Skeletal muscle tissue (tissue), 7 donors: ENCODE measurements around the genes CFAP52 and GAS7.

GRCh38 chr17:8670510-8671000, 40.0 kb upstream of the MYH10 start:
- PRO-cap, 3 experiments: no peak in any of the 3 experiments
- RAMPAGE, long total RNA: no peak
- RRBS, 2 experiments: no CpG with 5 or more reads among the region's 8 CpGs

GRCh38 chr17:8807071-8807724, 8.0 kb upstream of the MFSD6L start:
- PRO-cap, 3 experiments: no peak in any of the 3 experiments
- RAMPAGE, long total RNA: no peak
- RRBS, 2 experiments: 33 to 67% methylated on average over 1 of the region's 5 CpGs

DNA sequence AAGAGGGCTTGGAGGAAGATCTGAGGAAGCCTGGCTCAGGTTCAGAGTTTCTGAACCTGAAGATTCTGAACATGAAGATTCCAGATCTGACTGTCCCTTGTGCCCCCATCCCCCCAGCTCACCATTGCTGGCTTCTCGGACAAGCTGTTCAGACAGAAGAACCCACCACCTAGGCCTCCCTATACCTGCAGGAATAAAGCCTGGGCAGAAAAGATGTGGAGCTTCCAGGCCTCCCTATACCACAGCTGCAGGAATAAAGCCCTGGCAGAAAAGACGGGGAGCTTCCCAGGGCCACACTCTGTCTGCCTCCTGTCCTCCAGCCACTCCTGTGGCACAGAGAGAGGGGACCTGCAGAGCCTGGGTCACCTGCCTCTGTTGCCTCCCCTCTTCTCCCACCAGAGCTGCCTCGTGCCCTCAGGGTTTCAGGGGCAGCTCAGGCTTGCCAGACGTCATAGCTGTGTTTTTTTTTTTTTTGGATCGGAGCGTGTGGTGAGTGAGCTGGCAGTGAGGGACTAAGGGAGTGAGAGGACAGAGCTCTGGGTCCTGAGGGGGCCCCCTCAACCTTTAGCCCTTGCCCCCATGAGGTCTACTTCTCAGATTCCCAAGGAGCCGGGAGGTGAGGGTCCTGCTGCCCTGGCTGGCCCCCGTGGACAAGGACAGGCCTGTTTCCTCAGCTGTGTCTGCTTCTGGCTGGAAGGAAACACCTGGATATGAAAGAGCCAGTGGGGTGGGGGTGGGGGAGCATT, 2.2 kb downstream of the PIK3R6 start:
- PRO-cap, 3 experiments: no peak in any of the 3 experiments
- RAMPAGE, long total RNA: no peak
- RRBS, 2 experiments: no CpG with 5 or more reads among the region's 8 CpGs

- PRO-cap, 3 experiments: no peak in any of the 3 experiments
- RAMPAGE, long total RNA: no peak
- RRBS, 2 experiments: 23 to 32% methylated on average over 2 of the region's 7 CpGs
Observed at GRCh38 chr17:8874215-8874560, 6.7 kb upstream of the PIK3R6 start.

- PRO-cap, 3 experiments: no peak in any of the 3 experiments
- RAMPAGE, long total RNA: no peak
- RRBS, 2 experiments: no CpG with 5 or more reads among the region's 5 CpGs
Observed at GRCh38 chr17:8942039-8942633, 23.4 kb downstream of the PIK3R5 start.

DNA sequence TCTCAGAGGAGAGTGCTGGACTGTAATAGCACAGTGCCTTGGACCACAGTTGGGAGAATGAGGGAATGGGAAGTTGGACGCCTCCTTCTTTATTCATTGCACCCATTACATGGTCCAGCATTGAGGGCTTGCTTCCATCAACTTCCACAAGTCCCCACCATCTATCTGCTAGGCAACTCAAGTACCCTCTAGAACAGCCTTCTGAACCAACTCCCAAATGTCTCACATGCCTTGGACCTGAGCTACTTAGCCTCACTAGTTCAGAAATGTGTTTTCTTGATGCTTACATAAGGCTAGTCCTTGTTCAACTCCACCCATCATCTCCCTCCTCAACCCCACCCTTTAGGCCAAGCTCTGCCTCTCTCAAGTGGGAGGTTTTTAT, 12.5 kb downstream of the PIK3R5 start:
- PRO-cap, 3 experiments: no peak in any of the 3 experiments
- RAMPAGE, long total RNA: no peak
- RRBS, 2 experiments: no CpG with 5 or more reads among the region's 1 CpG

DNA sequence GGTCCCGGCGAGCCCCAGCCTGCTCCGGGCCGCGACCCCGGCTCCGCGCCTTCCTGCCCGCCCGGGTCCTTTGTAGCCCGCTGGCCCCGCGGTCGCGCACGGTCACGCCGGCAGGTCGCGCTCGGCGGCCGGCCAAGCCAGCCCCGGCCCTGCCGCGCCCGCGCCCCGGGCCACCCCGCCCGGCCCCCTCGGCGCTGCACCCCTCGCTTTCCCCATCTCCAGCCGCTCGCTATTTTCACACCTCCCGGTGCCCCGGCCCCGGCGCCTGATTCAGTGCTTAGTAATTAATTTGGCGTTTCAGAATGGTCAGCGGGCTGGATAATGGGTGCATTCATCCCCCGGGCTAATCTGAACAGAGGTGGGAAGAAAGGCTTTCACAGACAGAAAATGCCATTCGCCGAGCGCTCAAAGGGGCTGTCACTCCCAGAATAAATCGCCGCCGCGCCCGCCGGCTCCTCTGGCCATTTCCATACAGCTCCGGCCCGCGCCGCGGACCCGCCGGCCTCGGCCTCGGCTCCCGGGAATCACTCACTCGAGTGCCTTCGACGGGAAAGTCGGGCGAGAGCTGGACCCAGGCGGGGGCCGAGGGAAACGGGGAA, 17.8 kb upstream of the NTN1 start:
- PRO-cap, 3 experiments: no peak in any of the 3 experiments
- RAMPAGE, long total RNA: no peak
- RRBS, 2 experiments: 2 to 3% methylated on average over 28 of the region's 70 CpGs

DNA sequence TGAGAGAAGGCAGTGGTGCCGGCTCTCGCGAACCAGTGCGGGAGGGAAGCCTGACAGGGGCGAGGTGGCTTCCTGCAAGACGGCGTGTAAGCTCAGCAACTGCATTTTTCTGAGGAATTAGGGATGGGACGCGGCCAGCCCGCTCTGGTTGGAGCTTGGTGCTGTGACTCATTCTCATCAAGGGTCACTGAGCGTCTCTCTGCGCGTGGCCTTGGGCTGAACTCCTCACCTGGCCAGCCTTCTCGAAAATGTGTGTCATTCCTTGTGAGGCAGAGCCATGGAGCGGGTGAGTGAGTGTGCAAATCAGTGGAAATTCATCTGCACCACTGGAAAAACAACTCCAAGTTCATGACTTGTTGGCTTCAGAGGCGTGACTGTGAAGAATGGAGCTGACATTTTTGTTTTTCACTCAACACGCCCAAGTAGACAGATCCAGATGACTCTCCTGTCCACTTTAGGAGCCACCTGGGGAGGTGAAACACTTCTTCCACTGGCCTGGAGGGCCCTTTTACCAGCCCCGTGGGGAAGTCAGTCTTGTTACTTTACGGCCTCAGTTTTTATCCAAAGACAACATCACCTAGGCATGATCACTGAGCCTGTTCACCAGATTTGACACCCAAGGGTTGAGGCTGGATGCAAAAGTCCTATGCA, 53.0 kb downstream of the NTN1 start:
- PRO-cap, 3 experiments: peak in 2 of 3 experiments; most common minus-strand start position 81 of the sequence (in 1)
- RAMPAGE, long total RNA: no peak
- RRBS, 2 experiments: no CpG with 5 or more reads among the region's 19 CpGs

DNA sequence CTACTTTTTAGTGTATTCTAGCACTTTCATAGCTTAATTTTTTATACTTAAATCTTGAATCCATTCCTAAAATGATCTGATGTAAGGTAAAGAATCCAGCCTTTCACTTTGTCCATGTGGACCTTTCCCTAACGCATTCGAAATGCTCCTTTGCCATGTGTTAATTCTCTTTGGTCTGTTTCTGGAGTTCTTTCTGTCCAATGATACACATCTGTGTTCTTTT, 74.0 kb downstream of the NTN1 start:
- PRO-cap, 3 experiments: no peak in any of the 3 experiments
- RAMPAGE, long total RNA: no peak
- RRBS, 2 experiments: no CpG with 5 or more reads among the region's 2 CpGs

DNA sequence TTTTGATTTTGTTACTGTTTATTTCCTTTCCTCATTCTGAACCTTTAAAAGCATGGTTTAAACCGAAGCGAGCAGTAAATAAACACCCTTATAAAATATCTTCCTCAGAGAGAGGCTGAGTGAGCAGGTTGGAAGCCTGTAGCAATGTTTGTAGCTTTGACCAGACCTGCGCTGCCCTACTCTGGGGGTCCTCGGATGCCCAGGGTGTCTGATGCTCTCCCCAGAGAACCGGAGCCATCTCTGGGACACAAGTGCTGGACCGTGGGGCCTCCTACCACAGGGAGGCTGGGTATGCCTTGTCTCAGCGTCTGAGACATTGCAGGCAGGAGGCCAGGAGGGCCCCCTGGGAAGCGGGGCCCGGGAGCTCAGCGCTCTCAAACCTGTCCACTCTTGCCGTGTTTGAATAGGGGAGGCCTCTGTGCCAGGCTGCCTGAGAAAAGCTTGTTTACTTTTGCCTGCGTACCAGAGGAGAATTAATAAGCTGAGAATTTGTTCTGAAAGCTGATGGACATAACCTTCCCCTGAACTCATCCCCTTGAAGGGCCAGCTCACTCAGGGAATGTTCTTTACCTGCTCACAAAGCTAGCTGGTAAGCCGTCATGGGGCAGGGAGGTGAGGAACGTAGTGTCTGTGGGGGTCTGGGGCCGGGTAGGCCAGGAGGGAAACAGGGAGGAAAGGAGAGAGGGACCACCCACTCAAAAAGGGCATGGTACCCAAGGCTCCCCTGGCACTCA, 163.8 kb downstream of the NTN1 start:
- PRO-cap, 3 experiments: no peak in any of the 3 experiments
- RAMPAGE, long total RNA: no peak
- RRBS, 2 experiments: 80 to 86% methylated on average over 1 to 4 of the region's 15 CpGs

DNA sequence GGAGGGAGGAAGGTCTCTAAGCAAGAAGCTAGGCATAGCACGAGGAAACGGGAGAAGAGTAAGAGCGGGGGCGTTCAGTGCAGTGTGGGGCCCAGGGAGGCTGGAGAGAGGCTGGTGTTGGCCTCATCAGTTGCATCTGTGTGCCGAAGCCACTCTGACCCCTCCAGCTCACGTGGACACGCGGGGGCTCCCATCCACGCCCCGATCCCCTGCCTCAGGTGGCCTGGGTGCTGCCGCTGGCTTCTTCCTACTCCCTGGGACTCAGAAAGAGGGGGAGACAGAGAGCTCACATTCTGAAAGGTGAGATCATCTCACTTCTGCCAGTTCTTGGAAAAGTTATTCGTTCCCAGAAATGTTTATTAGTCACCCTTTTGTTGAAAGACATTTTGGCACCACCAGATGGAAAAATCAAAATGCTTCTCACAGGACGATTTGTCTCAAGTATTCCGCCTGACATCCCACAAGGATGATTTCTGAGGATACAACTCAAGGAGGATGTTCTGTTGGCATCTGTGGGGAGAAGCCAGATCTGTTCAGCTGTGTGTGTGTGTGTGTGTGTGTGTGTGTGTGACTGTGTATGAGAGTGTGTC, 207.1 kb downstream of the NTN1 start:
- PRO-cap, 3 experiments: peak in 1 of 3 experiments; most common minus-strand start position 263 of the sequence (in 1)
- RAMPAGE, long total RNA: no peak
- RRBS, 2 experiments: no CpG with 5 or more reads among the region's 14 CpGs

DNA sequence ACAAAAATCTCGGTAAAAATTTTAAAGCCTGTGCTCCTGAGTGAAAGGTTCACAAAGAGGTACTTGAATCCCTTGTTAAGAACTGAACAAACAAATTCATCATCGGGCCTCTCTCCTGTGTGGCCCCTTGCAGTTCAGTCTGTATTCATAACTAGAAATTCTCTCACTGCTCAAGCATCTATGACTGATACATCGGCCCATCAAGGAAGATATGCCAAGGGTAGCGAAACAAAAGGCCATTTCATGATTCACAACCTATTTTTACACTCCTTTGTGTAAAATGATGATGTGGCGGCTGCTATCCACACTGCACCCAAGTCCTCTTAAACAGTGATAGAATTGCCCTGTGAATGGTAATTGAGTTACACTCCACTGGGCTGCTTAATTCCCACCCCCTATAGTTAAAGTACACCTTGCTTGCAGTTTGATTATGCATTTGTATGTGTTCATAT, 204.6 kb downstream of the STX8 start:
- PRO-cap, 3 experiments: peak in 1 of 3 experiments; most common minus-strand start position 153 of the sequence (in 1)
- RAMPAGE, long total RNA: no peak
- RRBS, 2 experiments: no CpG with 5 or more reads among the region's 5 CpGs

DNA sequence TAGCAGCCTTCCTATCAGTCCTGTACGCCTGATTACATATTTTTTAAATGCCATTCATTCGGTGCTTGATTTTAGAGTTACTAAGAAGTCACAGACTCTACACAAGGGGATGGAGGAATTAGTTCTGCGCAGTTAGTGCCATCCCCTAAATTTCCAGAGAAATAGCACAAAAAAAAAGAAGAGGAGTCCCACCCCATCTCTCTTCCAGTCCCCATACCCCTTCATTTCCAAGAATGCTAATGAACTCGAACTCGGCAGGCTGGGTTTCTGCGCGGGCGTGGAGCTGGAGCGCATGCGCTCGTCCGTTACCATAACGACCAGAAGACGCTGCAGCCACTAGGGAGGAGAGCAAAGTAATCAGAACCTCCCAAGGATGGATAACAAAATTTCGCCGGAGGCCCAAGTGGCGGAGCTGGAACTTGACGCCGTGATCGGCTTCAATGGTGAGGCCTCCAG, at the start of gene CFAP52:
Gene CFAP52, plus strand, starts transcription at position 320 of the 456 bp plus-strand sequence.
- PRO-cap, 3 experiments: no peak in any of the 3 experiments
- RAMPAGE, long total RNA: no peak
- RRBS, 2 experiments: 4 to 5% methylated on average over 4 of the region's 20 CpGs

- PRO-cap, 3 experiments: no peak in any of the 3 experiments
- RAMPAGE, long total RNA: no peak
- RRBS, 2 experiments: 89 to 91% methylated on average over 4 of the region's 12 CpGs
Observed at GRCh38 chr17:9811468-9812069, 10.3 kb downstream of the GSG1L2 start.

GRCh38 chr17:9837556-9838444, 12.1 kb downstream of the GLP2R start:
- PRO-cap, 3 experiments: no peak in any of the 3 experiments
- RAMPAGE, long total RNA: no peak
- RRBS, 2 experiments: no CpG with 5 or more reads among the region's 11 CpGs

DNA sequence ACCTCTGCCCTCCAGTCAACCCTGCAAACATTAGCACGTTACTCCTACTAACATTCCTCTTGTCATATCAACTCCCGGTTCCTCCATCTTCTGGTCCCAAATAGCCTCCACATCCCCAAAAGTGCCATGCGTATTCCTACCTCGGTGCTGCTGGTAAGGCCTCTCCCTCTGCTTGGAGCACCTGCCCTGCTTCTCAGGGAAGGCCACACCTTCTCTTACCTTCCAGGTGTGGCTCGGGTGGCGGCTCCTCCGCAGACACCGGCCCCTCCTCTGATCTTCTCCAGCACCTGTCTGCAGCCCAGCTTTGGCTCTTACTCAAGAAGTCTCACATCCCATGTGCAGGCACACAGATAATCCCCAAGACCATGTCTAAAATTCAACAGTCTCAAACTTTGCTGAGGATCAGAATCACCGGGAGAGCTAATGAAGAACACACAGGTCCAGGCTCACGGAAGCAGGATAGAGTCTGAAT, 92.3 kb downstream of the GAS7 start:
- PRO-cap, 3 experiments: no peak in any of the 3 experiments
- RAMPAGE, long total RNA: no peak
- RRBS, 2 experiments: no CpG with 5 or more reads among the region's 10 CpGs

DNA sequence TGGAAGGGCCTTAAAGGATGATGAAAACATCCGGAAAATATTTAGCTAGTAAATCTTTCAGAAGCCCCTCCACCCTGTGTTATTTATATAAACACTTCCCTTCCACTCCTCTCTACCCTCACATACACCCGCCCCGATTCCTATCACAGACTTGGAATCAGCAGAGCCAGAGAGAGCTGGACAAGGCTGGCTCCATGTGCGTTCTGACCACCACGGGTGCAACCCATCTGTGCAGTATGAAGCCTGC, 72.7 kb downstream of the GAS7 start:
- PRO-cap, 3 experiments: no peak in any of the 3 experiments
- RAMPAGE, long total RNA: no peak
- RRBS, 2 experiments: 28 to 30% methylated on average over 1 of the region's 5 CpGs

DNA sequence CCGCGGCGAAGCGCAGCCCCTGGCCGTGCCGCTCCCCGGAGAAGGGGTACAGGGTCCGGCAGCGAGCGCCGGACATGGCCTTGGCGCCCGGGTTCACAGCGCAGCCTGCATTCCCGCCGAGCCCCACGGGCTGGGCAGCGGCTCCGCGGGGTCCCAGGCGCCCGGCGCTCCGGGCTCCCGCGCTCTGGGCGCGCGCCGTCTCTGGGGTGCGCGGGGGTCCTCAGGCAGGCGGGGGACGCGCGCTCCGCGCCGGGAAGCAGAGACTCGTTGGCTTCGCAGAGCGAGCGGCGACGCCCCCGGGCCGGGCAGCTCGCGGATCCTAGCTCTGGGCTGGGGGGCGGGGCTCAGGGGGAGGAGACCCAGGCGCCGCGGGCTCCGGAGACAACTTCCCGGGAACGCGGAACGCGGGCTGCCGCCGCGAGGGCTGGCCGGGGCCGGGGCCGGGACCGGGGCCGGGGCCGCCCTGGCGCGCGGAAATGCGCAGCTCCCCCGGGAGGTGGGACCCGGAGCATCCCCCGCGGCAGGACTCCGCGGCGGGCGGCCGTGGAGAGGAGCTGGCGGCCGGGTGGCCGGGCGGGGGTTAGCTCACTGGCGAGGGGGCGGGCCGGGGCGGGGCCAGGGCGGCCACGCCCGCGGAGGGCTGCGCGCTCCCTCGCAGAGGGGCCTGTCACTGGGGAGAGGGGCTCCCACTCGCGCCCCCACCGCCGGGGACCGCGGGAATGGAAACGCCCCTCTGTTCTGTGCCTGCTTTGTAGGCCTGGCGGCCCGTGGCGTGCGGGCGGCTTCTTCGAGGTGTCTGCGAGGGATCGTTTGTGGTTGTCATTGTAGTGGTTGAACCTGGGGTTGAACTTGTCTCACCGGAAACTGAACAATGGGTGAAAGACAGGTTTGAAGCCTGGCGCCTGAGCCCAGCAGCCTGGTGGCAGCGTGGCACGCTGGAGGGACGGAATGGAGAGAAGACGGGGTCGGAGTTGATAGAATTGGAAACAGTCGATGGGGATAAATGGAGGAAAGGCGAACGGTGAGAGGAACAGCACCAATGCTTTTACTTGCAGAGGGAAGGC, at the start of gene GAS7:
Gene GAS7, minus strand, starts transcription at position 292 of the 1,064 bp plus-strand sequence.
- PRO-cap, 3 experiments: peak in 3 of 3 experiments; most common plus-strand start position 384 of the sequence (in 1); most common minus-strand start position 556 of the sequence (in 3)
- RAMPAGE, long total RNA: no peak
- RRBS, 2 experiments: 2 to 3% methylated on average over 80 of the region's 121 CpGs

DNA sequence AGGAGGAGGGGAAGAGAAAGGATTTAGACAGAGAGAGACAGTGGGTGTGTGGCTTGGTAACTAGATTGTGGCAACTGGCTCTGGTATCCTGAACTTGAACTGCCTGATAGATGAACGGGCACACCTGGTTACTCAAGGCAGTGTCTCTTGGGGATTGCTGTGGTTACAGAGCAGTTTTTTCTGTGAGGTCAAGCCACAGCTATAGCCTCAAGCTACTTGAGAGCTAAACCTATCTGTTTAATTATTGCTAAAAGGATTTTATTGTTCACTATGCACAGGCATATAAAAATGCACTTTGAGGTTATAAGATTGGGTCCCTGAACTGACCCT, 29.8 kb upstream of the MYH2 start:
- PRO-cap, 3 experiments: peak in 2 of 3 experiments; most common plus-strand start position 140 of the sequence (in 1); most common minus-strand start position 76 of the sequence (in 2)
- RAMPAGE, long total RNA: no peak
- RRBS, 2 experiments: no CpG with 5 or more reads among the region's 1 CpG

- PRO-cap, 3 experiments: no peak in any of the 3 experiments
- RAMPAGE, long total RNA: no peak
- RRBS, 2 experiments: no CpG with 5 or more reads among the region's 14 CpGs
Observed at GRCh38 chr17:10730189-10730564, 354 bp upstream of the TMEM220 start.